Upper lobe of left lung (tissue), 5 donors: Measurements from ENCODE around the genes EBPL, TRIM13 and C13orf42.

- PRO-cap, 2 experiments, result peak in 2 of 2 experiments; most common plus-strand start chr13:49691573 (in 1); most common minus-strand start chr13:49691415 (in 1)
- RAMPAGE, long total RNA, 4 experiments, result no peak in any of the 4 experiments
Observed at GRCh38 chr13:49690778-49691846, at the start of gene EBPL. EBPL (minus strand) TSS chr13:49691486.

GRCh38 chr13:49783369-49783795, 9.1 kb downstream of the KPNA3 start:
- PRO-cap, 2 experiments, result no peak in any of the 2 experiments
- RAMPAGE, long total RNA, 4 experiments, result start-site peak on the minus strand in 1 of 4 experiments, at chr13:49783538-49783698 at its widest, 6 reads per replicate

DNA sequence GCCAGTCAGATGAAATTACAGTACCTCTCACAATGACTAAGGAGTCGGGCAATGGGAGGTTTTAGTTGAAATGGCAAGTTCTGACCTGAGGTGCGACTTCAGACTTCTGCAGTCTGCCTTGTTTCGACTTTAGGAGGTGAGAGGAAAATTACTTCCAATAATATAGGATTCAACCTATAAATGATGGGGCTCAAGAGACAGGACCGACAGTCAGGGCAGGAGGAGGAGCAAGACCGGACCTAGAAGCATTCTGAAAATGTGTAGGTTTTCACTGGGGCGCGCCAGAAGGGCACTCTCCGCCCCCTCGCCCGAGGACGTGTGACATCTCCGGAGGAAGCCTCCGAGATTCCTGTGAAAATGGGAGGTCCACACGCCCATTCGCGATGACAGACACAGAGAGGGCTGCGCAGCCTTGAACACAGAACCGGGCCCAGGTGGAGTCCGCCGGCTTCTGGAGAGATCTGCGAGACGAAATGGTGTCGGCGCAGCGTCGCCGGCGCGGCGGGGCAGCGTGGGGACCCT, 547 bp downstream of the SPRYD7 start:
- PRO-cap, 2 experiments, result peak in 2 of 2 experiments; most common plus-strand start position 377 of the sequence (in 1); most common minus-strand start position 252 of the sequence (in 1)
- RAMPAGE, long total RNA, 4 experiments, result start-site peak on the plus strand in 2 of 4 experiments, centred at positions 209 to 409 of the sequence, 5 to 6 reads per replicate

DNA sequence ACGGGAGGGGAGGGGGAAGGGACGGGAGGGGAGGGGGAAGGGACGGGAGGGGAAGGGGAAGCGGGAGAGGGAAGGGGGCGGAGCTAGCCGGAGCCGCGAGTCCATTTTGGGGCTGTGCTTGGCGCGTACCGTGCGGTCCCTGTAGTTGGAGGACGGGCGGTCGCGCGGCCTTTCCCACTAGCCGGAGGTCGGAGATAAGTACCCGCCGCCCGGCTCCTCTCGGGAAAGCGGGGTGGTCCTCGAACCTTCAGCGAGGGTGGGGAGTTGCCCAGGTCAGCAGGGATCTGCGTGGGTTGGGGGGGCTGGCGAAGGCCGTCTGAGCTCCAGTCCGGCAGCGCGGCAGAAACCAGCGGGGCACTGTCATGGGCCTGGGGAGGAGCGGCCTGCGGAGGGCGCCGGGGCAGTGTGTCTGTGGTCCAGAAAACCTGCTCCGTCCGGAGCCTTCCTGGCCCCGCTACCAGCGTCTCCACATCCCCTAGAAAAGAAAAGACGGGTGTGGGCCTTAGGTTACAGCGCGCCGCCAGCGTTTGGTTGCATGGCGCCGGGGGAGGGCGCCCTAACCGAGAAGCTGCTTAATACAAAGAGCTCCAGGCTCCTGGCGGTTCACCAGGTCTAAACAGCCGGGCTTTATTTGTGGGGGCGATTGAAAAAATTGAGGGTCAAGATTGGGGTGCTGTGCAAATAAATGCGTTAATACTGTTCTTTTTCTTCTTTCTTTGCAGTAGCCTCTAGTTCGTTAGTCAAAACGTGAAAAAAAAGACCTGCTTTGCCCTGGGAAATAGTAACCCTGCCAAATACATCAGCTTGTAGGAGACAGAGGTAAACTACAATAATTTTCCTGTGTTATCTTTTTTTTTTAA, at the start of gene TRIM13:
TSS of gene TRIM13 (plus strand) at position 98 of the 860 bp plus-strand sequence.
- PRO-cap, 2 experiments, result peak in 2 of 2 experiments; most common plus-strand start position 104 of the sequence (in 1); most common minus-strand start position 529 of the sequence (in 1)
- RAMPAGE, long total RNA, 4 experiments, result start-site peak on the plus strand in 4 of 4 experiments, centred at positions 104 to 127 of the sequence, 23 to 83 reads per replicate; start-site peak on the minus strand in 1 of 4 experiments, centred at position 446 of the sequence, 10 reads per replicate

DNA sequence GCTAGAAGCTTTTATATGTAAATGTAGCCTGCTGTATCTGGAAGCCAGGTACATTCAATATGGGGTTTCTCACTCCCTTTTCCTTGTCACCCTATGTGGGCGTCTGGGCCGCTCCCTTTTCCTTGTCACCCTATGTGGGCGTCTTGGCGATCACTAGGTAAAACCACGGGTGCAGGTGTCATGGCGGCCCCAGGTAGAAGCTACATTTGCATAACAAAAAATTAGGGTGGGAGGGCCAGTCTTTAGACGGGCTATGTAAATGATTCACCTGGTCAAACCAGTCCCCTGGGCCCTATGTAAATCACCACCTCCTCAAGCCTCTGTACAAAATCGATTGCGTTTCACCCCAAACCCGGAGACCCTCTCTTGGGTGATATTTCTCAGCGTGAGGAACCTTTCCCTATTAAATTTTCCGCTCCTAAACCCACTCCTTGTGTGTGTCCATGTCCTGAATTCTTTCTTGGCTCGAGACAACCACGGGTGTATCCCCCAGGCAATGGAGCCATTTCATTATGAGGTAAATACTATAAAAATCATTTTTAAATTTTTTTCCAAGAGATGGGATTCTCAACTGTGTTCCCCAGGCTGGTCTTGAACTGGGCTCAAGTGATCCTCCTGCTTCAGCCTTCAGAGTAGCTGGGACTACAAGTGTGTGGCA, 2.3 kb downstream of the TRIM13 start:
- PRO-cap, 2 experiments, result no peak in any of the 2 experiments
- RAMPAGE, long total RNA, 4 experiments, result no peak in any of the 4 experiments

DNA sequence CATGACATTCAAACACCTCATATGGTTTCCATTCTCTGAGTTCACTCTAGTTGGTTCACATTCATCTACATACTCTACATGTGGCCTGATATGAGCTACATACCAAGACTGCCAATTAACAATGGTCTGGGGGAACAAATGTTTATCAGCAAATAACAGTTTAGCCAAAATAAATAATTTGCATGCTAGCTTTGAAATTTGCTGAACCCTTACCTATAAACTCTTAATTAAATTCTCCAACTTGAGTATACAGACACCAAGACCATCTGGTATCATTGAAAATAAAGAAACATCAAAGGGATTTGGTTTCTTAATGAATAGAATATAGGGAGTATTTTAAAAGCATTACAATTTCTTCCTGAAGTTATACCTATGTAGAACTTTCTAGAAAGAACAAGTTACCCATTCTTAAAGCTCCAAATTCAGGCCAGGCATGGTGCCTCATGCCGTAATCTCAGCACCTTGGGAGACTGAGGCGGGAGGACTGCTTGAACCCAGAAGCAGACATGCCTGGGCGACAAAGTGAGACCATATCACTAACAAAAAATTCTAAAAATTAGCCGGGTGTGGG, 22.8 kb downstream of the KCNRG start:
- PRO-cap, 2 experiments, result no peak in any of the 2 experiments
- RAMPAGE, long total RNA, 4 experiments, result no peak in any of the 4 experiments

DNA sequence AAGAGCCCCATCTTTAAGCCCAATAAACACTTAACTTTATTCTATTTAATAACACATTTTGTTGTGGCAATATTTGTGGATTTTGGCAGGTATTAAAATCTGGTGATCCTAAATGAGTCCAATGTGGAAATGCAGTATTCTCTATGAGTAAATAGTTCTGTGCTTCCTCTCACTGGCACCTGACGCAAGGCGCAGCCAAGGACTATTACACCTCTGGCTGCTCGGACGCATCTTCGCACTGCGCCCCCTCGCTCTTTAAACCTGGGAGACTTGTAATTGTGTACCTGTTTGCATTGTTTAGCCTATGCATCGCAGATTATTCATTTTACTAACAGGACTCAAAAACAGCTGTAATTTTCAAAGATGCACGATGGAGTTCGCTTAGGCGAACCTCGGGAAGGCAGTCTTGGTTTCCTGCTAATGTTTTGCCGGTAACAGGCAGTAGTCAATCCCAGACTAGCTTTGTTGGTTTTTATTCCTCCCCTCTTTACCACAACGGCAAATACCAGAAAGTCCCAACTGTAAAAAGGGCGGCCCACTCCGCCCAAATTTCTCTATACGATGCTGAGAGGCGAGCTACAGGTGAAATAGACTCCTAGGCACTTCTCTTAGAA, 113.2 kb downstream of the KCNRG start:
- PRO-cap, 2 experiments, result no peak in any of the 2 experiments
- RAMPAGE, long total RNA, 4 experiments, result no peak in any of the 4 experiments

DNA sequence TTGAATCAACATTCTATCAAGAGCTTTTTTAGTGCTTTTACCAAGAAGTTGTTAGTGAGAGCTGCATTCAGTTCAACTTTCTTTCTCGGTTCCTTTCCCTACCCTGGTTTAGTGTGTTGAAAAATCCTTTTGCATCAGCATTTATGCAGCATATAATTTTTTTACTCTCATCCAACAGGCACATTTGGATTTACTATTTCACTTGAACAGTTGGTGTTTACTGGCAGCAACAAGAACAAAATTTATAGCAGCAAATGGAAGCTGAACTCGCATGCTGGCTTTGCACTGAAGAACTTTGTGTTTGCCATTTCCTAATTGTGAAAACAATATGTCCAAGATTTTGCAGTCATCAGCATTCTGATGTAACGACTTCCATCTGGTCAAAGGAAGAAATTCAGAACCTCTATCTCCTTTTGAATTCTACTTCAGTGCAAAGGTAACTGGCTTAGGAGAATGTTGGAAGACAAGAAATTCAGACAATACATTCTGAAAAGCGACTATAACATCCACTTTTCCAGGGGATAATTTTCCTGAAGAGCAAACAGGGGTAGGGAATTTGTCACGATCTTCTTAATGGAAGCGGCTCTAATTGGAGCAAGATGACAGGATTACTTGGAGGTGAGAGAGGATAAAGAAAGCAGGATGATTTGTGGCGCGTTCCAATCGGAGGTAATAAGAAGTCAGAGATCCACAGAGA, 131.0 kb downstream of the DLEU7 start:
- PRO-cap, 2 experiments, result no peak in any of the 2 experiments
- RAMPAGE, long total RNA, 4 experiments, result no peak in any of the 4 experiments

DNA sequence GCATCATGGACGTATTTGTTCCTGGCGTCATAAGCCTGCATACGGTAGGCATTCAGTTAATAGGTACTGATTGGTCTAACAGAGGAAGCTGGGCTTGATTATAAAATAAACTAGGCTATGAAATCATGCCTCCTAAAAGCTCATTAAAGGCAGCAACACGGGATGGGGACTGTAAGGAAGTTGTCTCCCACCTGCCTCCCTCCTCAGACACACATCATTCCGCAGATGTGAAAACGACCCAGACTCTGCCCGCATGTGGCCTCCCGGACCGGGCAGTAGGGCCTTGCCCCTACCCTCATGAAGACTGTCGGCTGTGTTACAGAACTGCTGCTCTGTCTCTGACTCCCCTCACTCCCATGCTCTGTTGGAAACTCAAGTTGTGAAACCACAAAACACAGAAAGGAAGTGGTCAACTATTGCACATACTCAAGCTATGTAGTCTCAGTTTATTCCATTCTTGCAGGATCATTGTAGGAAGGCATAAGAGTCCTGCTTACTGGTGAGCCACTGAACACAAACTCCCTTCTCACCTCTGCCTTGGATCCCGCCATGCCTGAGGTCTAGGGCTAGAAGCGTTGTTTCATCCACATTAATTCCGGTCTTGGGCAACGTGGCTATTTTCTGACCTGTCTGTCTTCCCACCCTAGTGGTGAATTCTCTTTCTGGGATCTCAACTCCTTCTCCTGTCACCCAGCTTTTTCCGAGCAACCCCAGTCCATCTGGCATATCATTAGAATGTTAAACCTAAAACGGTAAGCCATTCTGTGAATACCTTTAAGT, 129.6 kb downstream of the DLEU7 start:
- PRO-cap, 2 experiments, result no peak in any of the 2 experiments
- RAMPAGE, long total RNA, 4 experiments, result no peak in any of the 4 experiments

GRCh38 chr13:50714789-50715251, 128.7 kb downstream of the DLEU7 start:
- PRO-cap, 2 experiments, result no peak in any of the 2 experiments
- RAMPAGE, long total RNA, 4 experiments, result no peak in any of the 4 experiments

- PRO-cap, 2 experiments, result no peak in any of the 2 experiments
- RAMPAGE, long total RNA, 4 experiments, result no peak in any of the 4 experiments
Observed at GRCh38 chr13:50892080-50892575, 17.5 kb upstream of the RNASEH2B start.

DNA sequence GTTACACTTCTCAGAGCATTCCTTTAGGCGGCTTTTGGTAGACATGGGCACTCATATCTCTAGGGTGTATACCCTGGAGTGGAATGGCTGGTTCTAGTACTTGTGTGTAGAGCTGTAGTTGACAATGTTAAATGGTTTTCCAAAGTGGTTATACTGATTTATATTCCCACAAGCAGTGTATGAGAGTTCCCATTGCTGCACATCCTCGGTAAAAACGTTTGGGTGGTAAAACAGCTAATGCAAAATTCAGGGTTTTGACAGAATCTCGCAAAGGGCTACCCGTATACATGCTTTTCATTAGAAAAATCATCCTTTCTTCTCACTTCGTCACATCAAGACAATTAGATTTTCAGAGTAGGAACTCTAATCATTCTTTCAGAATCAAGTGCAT, 1.8 kb downstream of the RNASEH2B start:
- PRO-cap, 2 experiments, result no peak in any of the 2 experiments
- RAMPAGE, long total RNA, 4 experiments, result no peak in any of the 4 experiments

- PRO-cap, 2 experiments, result no peak in any of the 2 experiments
- RAMPAGE, long total RNA, 4 experiments, result no peak in any of the 4 experiments
Observed at GRCh38 chr13:50981905-50982371, 72.3 kb downstream of the RNASEH2B start.

DNA sequence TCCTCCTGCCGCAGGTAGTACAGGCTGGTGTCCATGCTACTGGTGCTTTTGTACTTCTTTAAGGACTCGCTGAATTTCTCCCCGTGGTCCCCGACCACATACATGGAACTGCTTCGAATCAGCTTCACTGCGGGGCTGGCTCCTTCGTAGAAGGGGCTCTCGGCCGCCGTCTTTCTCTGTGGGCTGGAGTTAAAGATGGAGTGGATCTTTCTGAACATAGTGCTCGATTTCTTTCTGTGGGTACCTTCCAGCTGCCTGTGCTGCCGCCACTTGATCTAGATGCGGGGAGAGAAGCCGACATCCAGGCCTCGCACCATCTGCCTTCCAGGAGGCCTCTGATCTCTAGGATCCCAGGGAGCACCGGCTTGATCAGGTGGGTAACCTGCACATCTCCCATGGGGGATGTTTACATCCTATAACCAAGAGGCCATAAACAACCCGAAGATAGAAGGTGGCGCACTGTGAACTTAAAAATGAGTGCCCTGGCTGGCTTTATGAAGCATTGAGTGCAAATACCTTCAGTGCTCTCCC, at the start of gene C13orf42:
TSS of gene C13orf42 (minus strand) at position 283 of the 531 bp plus-strand sequence.
- PRO-cap, 2 experiments, result no peak in any of the 2 experiments
- RAMPAGE, long total RNA, 4 experiments, result no peak in any of the 4 experiments

DNA sequence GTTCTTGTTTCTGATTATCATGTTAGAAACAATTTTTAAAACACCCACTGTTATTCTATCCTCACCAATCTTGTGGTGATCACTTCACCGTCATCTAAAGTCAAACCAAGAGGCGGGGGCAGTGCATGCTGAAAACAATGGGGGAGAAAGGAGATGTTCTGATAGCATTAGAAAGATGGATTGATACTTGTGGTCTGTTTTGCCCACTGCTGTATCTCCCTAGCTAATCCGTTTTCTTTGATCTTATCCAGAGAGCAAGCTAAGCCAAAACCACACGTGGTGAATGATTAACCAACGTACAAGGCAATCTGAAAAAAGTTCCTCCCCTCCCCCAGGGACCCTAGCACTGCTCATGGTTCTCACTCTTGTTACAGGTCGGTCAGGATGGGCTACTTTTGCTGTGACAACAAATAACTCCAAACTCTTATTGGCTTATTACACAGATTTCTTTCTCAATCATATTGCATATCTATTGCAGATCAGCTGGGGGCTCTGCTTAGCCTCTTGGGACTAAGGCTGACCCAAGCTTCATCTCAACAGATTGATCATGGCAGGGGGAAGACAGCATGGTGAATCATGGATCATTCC, 11.8 kb upstream of the C13orf42 start:
- PRO-cap, 2 experiments, result no peak in any of the 2 experiments
- RAMPAGE, long total RNA, 4 experiments, result no peak in any of the 4 experiments

- PRO-cap, 2 experiments, result no peak in any of the 2 experiments
- RAMPAGE, long total RNA, 4 experiments, result no peak in any of the 4 experiments
Observed at GRCh38 chr13:51244929-51245415, 22.8 kb downstream of the FAM124A start.

DNA sequence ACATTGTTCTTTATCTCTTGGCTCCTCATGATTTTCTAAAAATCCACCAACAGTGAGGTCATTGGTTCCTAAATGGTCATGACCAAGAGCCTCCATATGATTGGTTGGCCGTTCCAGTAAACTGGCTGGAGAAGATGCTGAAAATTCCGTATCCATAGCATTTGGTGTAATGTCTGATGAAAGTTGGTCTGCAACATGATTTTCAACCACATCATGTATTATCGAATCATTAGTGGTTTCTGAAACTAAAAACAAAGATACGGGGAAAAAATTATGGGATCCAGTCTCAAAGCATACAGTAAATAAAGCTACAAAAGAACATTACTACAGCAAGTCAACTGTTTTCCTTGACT, 29.6 kb downstream of the SERPINE3 start:
- PRO-cap, 2 experiments, result no peak in any of the 2 experiments
- RAMPAGE, long total RNA, 4 experiments, result no peak in any of the 4 experiments

DNA sequence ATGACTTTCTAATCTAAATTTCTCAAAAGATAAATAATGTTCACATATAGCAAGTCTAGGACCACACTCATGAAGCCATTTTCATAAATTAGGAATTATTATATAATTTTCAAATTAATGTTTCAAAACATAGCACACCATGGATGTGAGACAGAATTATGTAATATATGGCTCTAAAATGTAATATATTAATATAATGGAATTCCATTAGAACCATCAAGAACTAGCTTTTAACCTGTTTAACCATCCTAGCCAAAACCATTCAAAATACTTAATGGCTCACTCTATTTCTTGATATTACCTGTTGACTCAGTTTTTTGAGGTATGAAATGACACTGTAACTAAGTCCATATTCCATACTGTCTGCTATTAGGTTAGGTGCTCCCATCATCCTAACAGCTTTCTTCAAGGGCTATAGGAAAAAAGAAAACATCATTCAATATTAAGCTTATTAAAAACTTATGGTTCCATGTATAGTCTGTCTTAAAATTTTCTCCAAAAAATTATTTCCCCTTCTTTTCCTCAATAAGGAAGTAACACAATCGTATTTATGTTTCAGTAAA, 39.8 kb downstream of the SERPINE3 start:
- PRO-cap, 2 experiments, result no peak in any of the 2 experiments
- RAMPAGE, long total RNA, 4 experiments, result no peak in any of the 4 experiments

DNA sequence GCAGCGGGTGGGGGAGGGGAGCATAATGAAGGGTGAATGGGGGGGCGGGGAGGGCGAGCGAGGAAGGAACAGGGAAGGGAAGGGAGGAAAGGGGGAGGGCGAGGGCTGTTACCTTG, 1.1 kb downstream of the INTS6 start:
- PRO-cap, 2 experiments, result peak in 2 of 2 experiments; most common plus-strand start position 88 of the sequence (in 1); most common minus-strand start position 62 of the sequence (in 1)
- RAMPAGE, long total RNA, 4 experiments, result no peak in any of the 4 experiments

DNA sequence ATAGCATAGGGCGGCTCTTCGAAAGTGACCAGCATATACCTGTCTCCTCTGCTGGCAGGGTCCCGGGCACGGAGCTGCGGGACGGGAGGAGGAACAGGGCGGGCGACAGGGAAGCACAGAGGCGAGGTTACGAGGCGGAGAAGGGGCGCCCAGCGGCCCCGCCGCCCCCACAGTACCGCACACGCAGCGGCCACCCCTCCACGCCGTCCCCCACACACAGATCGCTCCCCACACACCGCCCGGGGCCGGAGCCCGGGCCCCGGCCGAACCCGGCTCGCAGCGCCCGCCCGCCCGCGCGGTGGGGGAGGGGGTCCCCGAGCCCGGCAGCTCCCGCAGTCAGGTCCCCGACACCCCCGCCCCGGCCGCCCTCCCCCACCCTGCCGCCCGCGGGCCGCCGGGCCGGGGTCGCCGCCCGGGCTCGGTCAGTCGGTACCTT, 836 bp downstream of the INTS6 start:
- PRO-cap, 2 experiments, result peak in 2 of 2 experiments; most common plus-strand start position 57 of the sequence (in 2); most common minus-strand start position 300 of the sequence (in 1)
- RAMPAGE, long total RNA, 4 experiments, result start-site peak on the minus strand in 2 of 4 experiments, centred at positions 73 to 259 of the sequence, 9 to 10 reads per replicate